ENCODE measurements around a stretch of chr6.

GRCh38 chr6:35618870-35619344 lies 69.8 kb downstream of the FKBP5 start:
- PRO-cap = no peak

DNA sequence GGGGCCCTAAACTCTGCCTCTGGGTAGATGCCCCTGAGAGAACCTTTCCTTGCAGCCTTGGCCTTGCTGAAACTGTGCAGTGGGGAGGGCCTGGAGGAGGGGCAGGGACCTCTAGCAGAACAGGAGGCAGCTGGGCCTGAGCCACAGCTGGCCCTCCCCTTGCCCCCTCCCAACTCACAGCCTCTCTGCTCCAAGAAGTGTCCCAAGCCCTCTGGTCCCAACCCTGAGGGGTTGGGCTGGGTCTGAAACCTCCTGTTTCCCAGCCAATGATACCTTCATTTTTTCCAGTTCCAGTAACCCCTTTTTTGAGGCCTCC lies 18.0 kb upstream of the ARMC12 start:
- PRO-cap = bidirectional peak, plus-strand start at position 172 of the sequence, minus-strand start at position 76 of the sequence

DNA sequence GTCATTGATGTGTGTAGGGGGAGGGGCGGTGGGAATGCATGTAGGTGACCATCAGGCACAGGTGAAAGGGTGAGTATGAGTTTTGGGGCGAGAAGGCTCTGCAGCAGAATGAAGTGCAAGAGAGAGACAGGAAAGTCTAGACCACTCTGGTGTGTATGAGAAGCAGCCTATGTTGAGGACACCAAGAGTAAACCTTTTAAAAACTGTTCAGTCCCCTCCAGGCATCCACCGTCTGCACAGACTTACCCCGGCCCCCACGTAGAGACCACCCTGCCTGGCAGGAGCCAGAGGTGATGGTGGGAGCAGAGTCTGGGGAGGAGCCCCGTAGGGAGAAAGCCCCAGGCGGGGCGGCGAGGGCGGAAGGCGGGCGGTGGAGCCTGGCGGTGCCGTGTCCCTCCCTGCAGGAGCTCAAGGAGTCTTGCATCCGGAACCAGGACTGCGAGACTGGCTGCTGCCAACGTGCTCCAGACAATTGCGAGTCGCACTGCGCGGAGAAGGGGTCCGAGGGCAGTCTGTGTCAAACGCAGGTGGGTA lies 5.8 kb downstream of the CLPSL1 start:
- PRO-cap = no peak

GRCh38 chr6:36028621-36029398 lies 1.2 kb downstream of the MAPK14 start:
- PRO-cap = bidirectional peak, plus-strand start at chr6:36028963, minus-strand start at chr6:36028933

DNA sequence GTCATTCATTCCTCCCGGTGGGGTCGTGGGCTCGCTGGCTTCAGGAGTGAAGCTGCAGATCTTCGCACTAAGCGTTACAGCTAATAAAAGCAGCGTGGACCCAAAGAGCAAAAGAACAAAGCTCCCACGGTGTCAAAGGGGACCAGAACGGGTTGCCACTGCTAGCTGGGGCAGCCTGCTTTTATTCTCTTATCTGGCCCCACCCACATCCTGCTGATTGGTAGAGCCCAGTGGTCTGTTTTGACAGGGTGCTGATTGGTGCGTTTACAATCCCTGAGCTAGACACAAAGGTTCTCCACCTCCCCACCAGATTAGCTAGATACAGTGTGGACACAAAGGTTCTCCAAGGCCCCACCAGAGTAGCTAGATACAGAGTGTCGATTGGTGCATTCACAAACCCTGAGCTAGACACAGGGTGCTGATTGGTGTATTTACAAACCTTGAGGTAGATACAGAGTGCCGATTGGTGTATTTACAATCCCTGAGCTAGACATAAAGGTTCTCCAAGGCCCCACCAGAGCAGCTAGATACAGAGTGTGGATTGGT lies 23.9 kb downstream of the ETV7 start:
- PRO-cap = bidirectional peak, plus-strand start at position 314 of the sequence, minus-strand start at position 157 of the sequence

- PRO-cap = bidirectional peak, plus-strand start at chr6:36443326, minus-strand start at chr6:36443286; bidirectional peak, plus-strand start at chr6:36443603, minus-strand start at chr6:36443665
Observed at GRCh38 chr6:36443141-36443771, 456 bp downstream of the KCTD20 start.

DNA sequence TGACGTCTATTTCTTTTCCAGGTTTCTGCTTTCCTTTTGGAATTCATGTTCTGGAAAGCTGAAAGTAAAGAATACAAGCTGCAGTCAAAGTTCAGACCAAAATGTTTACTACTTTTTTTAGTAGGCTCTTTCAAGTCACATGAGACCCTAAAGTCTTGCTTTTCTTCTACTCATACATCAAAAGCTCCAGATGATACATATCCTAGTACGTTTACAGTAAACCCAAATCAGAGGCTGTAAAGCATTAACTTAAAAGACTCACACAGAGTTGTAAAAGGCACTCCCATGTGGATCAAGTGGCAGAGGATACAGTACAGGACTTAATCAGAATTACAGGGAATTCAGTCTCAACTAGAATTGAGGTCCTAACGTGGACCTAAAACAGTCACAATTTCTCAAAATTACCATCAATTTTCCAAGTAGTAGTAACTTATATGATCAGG lies 40.7 kb downstream of the STK38 start:
- PRO-cap = no peak

DNA sequence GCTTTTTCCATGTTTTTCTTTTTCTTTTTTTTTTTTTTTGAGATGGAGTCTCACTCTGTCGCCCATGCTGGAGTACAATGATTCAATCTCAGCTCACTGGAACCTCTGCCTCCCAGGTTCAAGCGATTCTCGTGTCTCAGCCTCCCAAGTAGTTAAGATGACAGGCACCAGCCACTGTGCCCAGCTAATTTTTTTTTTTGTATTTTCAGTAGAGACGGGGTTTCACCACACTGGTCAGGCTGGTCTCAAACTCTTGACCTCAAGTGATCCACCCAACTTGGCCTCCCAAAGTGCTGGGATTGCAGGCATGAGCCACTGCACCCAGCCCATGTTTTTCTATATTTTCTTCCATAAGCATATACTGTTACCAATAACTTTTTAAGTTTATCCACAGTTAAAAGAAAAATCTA lies 5.5 kb downstream of the STK38 start:
- PRO-cap = no peak

- PRO-cap = unidirectional peak, minus-strand start at chr6:36639647
Observed at GRCh38 chr6:36639455-36639763, 39.1 kb upstream of the CDKN1A start.

- PRO-cap = no peak
Observed at GRCh38 chr6:36679653-36679924, 1.1 kb downstream of the CDKN1A start.

- PRO-cap = no peak
Observed at GRCh38 chr6:36740445-36741312, 43.1 kb downstream of the RAB44 start.

GRCh38 chr6:36838858-36839286 lies 372 bp downstream of the CPNE5 start:
- PRO-cap = no peak

DNA sequence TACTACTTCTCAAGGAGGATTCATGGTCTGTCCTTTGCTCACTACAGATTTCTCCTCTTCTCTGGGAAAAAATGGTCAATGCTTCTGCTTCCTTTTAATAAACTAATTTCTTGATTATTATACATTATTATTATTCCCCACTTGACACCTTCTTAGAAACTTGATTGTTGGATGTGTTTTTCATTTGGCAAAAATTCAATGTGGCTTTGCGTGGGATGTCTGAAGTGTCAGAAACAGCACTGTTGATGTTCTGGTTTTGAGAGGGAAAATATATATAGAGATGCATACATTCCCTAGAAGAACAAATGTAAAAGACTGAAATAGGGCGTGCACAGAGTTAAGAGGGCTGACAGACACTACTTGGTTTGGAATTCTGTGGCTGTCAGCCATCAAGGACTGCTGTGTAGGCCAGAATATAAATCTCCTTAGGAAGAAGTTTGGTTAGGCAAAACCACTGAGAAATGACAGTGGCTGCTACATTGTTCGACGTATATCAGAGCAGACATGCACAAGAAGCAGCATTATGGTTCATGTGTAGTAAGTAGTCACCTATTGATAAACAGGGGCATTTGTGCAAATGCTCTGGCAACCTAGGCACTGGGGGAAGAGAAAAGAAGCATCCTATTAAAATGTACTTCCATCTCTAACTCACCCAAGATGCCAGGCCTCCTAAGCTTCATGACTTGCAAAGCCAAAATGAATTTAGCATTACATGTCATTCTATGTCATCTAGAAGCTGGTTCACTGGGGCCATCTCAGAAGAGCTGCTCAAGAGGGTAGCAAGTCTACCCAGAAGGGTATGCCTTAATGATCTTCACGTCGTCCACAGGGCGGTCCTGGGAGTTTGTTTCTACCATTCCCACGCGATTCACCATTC lies 16.0 kb upstream of the CPNE5 start:
- PRO-cap = no peak

DNA sequence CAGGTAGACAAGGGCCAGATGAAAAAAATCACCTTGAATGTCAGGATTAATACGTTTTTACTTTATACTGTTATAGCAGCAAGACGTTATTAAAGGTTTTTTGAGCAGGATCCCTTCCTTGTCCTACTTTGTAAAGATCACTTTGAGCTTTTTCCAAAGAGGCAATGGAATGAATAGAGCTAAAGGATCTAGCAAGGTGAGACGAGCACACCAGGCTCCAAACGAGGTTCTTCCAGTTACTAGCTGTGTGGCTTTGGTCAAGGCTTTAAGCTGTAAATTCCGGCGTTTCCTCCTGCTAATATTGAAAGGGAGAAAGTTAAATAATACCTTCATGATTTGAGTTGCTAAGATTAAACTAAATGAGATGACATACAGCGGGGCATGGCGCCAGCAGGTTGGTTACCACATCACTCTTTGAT lies 762 bp downstream of the PPIL1 start:
- PRO-cap = unidirectional peak, plus-strand start at position 370 of the sequence

DNA sequence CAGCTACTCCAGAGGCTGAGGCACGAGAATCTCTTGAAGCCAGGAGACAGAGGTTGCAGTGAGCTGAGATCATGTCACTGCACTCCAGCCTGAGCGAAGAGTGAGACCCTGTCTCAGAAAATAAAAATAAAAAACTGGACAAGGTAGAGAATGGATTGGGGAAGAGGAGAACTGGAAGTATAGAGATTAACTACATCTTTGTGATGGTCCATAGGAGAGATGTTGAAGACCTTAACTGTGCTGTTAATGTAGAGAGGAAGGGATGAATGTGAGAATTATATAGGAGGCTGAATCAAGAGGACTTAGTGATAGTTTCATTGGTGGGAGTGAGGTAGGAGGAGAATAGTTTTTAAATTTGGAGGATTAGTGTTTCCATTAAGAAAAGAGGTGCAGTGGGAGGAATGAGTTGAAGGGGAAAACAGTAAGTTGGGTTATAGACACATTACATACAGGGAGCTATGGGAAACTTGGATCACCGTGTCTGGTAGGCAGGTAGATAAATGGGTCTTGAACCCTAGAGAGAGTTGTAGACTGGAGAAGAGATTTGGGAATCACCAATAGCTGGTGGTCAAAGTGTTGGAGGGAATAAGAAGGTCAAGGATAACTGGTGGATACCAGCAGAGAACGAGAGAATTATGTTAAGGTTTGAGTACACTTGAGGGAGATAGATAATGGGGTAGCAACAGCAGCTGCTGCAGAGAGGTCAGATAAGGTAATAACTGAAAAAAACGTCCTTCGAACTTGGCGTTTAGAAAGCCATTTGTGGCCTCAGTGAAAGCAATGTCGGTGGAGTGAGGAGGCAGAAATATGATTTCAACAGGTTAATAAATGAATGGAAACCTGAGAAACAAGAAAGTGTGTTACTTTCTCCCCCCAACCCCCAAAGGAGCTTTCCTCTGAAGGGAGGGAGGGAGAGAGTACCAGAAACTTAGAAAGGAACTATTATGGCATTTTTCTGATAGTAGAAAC lies 3.0 kb downstream of the C6orf89 start:
- PRO-cap = no peak

- PRO-cap = no peak
Observed at GRCh38 chr6:36929430-36929939, 25.1 kb upstream of the PI16 start.

DNA sequence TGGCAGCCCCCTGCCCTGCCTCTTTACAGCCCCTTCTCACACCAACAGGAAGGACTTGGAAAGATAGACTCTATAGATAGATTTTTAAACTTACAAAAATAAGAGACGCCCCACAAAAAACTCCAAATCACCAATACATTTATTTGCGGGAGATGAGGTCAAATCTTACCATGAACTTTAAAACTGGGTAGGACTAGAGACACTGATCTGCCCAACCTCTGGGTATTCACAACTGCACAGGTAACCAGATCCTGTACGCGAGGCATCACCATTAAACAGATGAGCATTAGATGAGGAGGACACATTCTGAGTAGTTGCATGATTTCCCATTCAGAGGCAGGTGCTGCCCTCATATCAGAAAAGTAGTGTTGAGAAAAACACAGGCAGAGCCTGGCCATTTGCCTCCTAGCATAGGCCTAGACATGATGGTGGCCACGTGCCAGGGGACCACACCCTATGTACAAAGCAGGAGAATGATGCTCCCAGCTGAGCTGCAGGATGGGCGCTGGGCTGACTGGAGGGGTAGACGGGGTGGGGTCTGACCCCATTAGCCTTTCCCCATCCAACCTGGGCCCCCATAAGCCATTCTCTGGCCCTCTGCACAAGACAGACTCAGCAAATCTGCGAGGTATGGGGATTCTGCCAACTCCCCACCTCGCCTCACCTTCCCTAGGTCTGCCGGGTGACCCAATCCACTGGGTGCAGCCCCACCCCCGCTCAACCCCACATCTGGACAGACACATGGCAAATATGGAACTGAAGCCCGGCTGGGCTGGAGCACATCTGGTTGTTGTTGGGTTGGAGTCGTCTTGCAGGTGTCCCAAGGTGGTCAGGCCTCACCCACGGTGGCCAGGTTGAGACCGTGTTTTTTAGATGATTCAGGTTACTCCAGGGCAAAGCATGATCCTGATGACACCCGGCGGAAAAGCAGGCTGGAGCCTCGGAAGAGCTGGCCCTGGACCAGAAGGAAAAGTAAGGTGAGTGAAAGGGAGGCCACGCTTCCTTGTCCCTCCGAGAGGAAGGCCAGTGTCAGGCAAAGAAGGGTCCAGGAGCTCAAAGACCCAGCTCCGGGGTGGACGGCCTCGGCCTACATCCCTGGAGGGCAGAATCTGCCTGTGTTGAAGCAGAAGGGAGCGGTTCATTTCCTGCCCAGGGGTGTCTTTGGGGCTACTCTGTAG lies 13.9 kb downstream of the PI16 start:
- PRO-cap = no peak

DNA sequence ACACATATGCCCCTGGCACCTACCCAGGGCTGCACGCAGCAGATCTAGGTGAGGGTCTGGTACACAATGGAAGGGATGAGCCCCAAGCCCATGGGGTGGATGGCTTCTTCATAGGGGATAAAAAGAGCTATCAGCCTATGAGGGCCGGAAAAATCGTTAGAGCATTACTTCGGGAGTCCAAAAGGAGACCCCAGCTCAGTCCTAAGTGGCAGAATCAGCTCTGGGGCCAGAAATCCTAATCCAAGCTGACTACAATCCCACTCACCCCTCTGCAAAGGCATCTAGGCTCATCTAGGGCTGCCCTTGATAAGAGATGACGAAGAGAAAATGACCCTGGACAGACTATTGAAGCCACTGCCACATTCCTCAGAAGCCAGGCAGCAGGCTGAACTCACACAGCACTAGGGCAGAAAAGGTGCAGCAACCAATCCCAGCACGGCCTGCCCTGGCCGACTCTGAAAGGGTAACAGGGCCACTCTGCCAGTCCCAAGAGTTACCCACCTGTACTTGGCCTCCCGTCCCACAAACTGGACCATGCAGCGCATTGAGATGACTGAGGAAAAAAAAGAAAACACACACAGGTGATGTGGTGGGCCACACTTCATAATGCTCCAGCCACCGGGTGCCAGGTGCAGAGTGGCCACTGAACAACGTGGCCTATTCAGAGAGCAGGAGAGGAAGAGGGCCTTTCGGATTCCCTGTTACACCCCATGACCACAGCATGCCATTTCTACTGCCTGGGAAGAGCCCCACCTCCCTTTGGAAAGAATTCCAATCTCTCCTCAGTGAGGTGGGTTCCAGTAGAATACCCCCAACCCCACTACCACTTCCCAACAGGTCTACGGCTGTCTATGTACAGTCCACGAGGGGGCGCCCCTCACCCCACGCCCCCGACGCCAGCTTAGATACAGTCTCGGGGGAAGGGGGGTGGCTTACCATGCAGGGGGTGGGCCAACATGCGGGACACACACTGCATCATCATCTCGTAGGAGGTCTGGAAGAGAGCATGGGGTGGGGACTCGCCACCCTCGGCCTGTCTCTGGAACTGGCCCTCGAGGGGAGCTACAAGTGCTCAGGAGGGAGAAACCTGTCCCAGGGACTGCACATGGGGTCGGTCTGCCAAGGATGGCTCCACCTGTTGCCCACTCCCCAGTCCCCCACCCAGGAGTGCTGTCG lies 8.9 kb downstream of the MTCH1 start:
- PRO-cap = no peak

DNA sequence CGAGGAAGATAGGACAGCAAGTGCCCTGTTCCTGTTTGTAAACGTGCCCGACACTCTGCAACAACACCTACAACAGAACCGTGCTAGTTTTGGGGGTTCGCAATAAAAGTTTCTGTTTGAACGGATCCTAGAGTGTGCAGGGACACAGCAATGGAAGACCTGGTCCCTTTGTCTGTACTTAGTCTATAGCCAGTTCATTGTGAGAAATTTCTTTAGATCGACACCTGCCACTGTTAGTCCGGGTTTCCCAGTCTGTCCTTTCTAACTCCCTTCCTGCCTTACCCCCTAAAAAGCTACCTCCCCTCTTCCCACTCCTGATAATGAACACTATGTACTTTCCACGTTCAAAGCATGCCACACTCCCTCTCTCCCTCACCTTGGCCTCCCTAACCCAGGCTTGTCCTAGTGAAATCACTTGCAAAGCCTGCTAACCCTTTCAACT lies 1.1 kb upstream of the MTCH1 start:
- PRO-cap = no peak

GRCh38 chr6:37015583-37016026 lies 10.2 kb downstream of the FGD2 start:
- PRO-cap = no peak